Epithelial cell of prostate (primary cell): ENCODE data around the gene CHCHD3.

DNA sequence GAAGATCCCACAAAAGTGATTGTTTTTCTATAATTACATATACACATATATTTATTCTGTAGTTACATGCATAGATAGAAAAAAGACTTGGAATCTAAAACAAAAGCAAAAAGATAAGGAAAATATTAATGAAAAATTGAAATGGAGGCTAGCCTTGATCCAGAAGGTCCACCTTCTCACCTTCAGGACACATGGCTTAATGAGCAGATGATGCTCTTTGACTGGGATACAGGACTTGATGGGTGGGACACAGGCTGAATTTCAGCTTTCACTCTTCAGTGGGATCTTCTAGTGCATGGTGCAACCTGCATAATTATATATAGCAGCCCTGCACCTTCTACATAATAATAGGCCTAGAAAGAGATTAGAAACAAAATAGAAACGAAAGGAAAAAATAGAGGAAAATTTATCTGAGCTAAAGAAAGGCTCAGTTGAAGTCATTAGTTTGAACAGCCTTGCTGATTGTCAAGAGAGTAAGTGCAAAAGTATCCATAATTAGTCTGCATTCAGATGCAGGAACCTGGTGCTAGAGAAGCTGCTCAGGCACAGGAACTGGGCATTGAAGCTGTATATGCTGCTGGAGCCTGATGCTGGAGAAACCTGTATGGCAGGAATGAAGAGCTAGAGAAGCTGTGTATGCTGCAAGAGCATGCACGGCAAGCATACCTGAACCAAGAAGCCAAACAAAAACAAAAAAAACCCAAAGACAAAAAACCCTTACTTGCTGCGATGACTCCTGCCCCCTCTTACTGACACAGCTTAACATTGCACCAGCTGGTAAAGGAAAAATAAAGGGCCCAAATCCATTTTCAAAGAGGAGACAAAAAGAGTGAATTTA is 19.3 kb downstream of the MKLN1 start:
- RRBS = no CpG with 5 or more reads among the region's 3 CpGs

DNA sequence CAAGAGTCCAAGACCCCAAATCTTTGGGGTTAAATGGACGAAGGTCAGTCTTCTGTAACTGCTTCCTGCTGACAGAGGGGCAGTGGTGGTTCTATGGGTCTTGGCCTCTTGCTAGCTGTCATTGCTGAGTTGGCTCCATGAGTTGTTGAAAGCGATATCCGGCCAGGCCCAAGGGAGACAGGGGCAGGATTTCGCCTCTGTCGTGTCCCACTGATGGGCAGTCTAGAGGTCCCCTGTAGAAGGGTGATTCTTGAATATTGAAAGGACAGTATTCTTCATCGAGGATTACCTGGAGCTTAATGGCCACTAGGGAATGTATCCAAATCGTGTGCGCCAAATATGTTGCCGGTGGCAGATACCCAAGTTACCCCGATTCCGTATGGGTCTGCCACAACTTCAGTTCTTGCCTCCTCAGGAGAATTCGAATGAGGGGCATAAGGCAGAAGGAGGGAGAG is 28.8 kb downstream of the MKLN1 start:
- RRBS = no CpG with 5 or more reads among the region's 12 CpGs

DNA sequence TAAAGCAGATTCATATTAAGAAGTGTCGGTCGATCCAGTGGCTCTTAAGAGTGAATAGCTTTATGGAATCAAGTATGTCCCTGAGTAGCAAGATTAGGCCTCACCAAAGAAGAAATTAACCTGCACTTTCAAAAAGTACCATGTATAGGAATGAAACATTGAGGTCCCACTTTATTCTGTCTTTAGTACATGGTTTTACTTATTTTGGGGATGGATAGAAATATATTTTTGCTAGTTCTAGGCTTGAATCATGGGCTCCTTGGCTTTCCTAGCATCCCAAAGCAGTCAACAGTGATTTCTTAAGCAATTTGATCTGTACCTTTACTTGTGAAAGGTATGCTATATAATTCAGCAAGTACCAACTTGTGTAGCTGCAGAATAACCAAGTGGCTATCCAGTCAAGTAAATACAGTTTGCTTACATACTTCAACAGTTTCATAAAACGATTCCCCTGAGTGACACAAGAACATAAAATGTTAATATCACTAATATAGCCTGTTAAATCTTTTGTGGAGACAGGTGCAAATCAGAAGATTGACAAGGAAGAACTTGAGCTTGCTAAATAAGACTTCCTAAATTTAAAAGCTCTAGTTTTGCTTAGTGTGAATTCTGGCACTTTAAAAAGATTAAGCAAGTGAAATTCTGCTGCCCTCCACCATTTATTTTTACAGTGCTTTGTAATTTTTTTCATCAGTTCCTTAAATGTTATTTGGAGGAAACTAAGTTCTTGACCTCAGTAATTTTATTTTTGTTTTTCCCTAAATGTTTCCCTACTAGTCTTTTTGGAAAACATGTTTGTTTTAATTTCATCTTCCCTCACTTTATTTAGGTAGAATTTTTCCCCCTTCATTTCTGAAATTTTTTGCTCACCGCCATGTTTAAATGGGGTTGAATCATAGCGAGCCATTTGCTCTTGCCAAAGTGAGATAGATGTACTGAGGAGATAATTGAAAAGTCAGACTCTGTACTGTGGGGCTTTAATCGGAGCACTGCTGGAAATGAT is 67.1 kb downstream of the PODXL start:
- RRBS = no CpG with 5 or more reads among the region's 6 CpGs

GRCh38 chr7:131500392-131501585 is 55.6 kb downstream of the PODXL start:
- RRBS = no CpG with 5 or more reads among the region's 7 CpGs

- RRBS = no CpG with 5 or more reads among the region's 3 CpGs
Measured at GRCh38 chr7:131522716-131522943, 33.8 kb downstream of the PODXL start.

DNA sequence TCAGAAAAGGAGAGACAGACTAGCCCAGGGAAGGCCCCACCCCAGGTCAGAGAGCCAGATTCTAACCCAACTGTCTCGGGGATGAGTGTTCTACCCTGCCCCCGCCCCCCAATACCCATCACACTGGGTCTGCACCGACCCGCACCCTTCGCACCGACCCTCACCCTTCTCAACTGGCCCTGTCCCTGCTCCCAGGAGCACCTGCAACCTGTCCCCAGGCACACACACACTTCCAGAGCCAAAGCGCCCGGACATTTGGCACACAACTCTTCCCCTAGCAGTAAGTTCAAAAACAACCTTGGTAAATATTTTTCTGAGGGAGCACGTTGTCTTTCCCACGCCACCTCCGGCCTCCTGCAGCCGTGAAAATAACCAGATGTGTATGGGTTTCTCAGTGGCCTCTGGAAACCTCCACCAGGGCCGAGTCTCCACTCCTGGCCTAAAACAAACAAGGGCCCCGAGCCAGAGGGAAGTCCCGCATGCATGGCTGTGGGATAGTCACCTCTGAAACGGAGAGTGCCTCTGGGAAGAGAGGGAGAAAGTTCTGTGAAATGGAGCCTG is 16.0 kb downstream of the PODXL start:
- RRBS = 58% methylated on average over 4 of the region's 16 CpGs

GRCh38 chr7:131554367-131554914 is 2.0 kb downstream of the PODXL start:
- RRBS = no CpG with 5 or more reads among the region's 4 CpGs

DNA sequence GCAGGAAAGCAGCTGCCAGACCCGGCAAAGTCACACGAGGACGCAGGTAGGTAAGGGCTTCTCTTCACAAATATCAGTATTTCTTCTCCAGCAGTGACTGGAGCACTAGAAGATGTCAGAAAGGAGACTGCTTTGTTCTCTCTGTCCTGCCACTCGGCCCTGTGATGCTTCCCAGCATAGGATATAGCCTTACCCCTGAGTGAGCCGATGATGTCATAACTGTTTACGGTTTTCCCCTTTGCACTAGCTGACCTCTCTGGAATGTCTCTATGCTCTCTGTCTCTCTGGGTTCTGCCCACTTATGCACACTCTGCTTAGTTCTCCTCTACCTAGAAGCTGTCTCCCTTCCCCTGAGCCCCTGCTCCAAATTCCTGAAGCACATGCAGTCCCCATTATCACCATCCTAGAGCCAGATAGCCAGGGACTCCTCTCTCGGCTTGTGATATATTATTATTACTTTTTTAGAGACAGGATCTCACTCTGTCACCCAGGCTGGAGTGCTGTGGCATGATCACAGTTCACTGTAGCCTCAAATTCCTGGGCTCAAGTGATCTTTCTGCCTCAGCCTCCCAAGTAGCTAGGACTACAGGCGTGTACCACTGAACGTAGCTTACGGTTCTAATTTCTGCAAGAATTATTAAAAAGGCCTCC is 167.6 kb upstream of the PODXL start:
- RRBS = no CpG with 5 or more reads among the region's 10 CpGs

DNA sequence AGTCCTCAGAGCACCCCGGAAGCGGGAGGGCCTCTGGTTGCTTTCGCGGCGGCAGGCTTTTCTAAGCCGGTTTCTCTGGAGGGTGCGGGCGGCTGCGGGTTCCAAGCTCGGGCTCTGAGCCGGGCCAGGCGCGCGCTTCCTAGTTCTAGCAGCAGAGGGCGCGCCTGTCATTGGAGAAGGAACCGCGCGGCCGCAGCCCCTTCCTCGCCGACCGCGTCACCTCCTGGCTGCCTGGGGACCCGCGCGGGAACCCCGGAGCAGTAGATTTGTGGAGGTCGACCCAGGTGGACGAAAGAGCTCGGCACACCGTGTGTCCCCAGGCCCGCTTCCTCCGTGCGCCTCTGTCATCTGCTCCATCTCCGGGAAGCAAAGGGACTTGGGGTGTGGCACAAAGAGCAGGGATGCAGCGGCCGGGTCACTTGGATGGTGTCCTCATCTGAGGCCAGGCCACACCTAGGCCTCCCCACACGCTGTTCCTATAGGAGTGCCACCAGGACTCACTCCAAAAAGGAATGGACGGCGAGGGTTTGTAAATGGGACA is 389.0 kb upstream of the PODXL start:
- RRBS = 12% methylated on average over 18 of the region's 41 CpGs

DNA sequence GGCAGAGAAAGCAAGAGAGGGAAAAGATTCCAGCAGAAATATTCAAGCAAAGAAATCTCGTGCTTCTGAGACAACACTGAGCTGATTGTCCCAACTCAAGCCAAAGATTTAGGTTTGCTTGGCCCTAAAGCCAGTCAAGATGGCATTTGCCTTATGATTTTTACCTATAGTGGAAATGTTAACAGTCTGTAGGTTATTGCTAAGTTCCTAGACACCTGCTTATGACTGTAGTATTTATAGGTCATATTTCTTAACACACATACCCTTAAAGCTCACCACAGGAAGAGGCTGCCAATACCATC is 90.8 kb downstream of the PLXNA4 start:
- RRBS = no CpG with 5 or more reads among the region's 1 CpG

- RRBS = 2% methylated on average over 21 of the region's 61 CpGs
Measured at GRCh38 chr7:132577203-132577793, 1.0 kb upstream of the PLXNA4 start.

- RRBS = no CpG with 5 or more reads among the region's 2 CpGs
Measured at GRCh38 chr7:132666369-132666820, 90.1 kb upstream of the PLXNA4 start.

- RRBS = under 1% methylated on average over 16 of the region's 63 CpGs
Measured at GRCh38 chr7:133081503-133082561, at the start of gene CHCHD3. Gene CHCHD3, minus strand, starts transcription at chr7:133082090.

DNA sequence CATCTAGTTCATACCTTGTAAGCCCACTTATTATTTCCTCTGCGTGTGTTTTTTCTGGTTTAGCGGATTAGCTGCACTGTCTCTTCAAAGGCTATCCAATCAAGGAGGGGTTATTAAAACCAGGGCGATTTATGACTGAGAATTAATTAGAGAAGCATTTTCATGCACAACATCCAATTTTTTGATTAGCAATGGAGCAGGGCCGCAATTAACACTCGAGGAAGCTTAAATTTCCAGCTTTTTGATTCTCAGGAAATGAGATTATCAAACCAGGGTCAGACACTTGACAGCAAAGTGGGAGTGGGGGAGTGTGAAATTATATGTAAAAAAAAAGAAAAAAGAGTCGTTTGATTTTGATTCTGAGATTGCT is 249.0 kb downstream of the EXOC4 start:
- RRBS = no CpG with 5 or more reads among the region's 6 CpGs

DNA sequence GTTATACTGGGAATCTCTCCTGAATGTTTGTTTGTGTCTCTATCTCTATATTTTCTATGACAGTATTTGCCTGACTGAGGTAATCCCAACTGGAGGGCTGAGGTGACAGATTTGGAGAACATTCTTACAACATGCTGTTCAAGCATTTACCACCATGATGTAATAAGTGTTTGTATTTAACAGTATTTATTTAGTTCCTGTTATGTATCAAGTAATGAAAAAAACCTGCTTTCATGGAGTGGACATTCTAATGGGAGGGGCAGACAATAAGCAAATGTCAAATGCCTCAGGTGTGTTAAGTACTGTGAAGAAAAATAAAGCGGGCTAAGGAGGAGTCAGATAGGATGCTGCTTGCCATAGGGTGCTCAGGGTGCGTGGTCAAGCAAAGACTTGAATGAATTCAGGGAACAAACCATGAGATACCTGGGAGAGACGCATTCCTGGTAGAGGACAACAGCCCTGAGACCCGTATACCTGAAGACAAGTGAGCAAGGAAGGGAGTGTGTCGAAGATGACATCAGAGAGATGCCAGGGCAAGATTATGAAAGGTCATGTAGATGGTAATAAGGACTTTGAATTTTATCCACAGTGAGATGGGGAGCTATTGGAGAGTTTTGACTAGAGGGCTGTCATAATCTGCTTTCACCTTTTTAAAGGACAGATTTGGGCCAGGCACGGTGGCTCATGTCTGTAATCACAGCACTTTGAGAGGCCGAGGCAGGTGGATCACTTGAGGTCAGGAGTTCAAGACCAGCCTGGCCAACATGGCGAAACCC is 417.9 kb downstream of the EXOC4 start:
- RRBS = no CpG with 5 or more reads among the region's 8 CpGs

DNA sequence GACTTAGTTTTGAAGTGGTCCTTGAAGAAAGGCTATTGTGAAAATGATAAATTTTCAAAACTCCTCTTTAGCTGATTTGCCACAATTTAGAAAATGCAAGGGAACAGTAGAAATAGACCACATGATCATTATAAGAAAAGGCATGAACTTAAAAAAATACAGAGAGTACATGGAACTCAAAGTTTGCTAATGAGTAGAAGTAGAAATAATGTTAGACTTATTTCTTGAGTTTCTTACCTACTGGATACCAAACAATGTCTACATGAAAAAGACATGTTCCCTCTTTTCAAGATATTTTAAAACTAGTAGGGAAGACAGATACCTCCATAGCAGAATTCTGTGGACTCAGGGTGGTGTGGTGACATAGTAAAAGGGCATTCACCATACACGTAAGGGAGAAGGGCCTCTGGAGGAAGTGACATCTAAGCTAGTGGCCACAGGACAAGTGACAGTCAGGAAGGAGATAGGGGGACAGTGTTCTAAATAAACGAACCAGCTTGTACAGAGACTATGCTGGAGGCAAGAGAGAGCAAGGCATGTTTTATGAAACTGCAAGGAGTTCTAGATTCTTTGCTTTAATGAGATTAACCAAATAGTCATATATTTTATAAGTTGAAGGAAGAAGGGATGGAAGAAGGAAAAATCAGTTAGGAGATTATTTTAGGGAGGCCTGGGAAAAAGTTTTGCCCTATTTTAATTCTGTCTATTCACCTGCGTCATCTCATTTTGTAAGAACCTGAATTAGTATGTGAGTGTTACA is 321.7 kb upstream of the LRGUK start:
- RRBS = no CpG with 5 or more reads among the region's 3 CpGs

GRCh38 chr7:134510532-134511061 is 16.8 kb upstream of the AKR1B10 start:
- RRBS = no CpG with 5 or more reads among the region's 6 CpGs

DNA sequence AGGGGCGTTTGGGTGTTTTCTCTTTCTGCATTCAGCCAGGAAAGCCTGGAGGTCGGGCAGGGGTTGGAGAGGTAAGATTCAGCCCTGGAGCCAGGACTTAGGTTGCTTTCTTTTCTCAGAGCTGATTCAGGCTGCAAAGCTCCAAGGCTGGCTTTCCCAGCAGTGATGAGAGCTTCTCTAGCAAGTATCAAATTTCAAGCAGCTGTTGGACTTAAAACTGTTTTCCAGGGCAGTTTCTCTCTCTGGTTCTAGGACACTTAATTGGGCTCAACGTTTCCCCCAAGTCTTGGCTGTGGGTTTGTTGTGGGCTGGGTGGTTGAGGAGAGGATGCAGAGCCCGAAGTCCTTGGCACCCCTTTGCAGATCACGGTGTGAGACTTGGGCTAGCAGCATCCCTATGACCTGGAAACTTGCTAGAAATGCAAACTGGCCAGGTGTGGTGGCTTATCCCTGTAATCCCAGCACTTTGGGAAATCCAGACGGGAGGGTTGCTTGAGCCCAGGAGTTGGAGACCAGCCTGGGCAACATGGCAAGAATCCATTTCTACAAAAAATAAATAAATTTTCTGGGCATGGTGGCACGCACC is 740 bp downstream of the AKR1B10 start:
- RRBS = no CpG with 5 or more reads among the region's 7 CpGs

- RRBS = no CpG with 5 or more reads among the region's 6 CpGs
Measured at GRCh38 chr7:134530276-134530875, 3.0 kb downstream of the AKR1B10 start.

DNA sequence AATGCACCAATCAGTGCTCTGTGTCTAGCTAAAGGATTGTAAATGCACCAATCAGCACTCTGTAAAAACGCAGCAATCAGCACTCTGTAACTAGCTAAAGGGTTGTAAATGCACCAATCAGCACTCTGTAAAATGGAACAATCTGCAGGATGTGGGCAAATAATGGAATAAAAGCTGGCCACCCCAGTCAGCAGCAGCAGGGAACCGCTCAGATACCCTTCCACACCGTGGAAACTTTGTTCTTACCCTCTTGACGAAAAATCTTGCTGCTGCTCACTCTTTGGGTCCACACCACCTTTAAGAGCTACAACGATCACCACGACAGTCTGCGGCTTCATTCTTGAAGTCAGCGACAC is 16.0 kb downstream of the AKR1B15 start:
- RRBS = no CpG with 5 or more reads among the region's 8 CpGs